Foreskin fibroblast (primary cell): ENCODE data around the genes C19orf53, PALM3 and ADGRL1.

- RRBS = no CpG with 5 or more reads among the region's 2 CpGs
Observed at GRCh38 chr19:13009418-13009729, 14.1 kb downstream of the NFIX start.

GRCh38 chr19:13121297-13121655, 3.2 kb downstream of the NACC1 start:
- RRBS = 39% methylated on average over 2 of the region's 2 CpGs

- RRBS = no CpG with 5 or more reads among the region's 12 CpGs
Observed at GRCh38 chr19:13195743-13196205, 45.6 kb downstream of the IER2 start.

DNA sequence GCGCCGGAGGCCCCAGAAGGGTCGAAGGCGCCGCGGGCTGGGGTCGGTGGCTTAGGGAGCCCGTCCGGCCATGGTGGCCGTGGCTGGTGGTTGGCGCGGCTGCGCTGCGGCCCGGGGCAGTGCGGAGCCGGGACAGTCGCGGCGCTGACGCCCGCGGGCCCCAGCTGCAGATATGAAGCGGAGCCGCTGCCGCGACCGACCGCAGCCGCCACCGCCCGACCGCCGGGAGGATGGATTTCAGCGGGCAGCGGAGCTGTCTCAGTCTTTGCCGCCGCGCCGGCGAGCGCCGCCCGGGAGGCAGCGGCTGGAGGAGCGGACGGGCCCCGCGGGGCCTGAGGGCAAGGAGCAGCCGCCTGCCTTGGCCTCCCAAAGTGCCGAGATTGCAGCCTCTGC, 45.2 kb upstream of the YJU2B start:
- RRBS = no CpG with 5 or more reads among the region's 51 CpGs

DNA sequence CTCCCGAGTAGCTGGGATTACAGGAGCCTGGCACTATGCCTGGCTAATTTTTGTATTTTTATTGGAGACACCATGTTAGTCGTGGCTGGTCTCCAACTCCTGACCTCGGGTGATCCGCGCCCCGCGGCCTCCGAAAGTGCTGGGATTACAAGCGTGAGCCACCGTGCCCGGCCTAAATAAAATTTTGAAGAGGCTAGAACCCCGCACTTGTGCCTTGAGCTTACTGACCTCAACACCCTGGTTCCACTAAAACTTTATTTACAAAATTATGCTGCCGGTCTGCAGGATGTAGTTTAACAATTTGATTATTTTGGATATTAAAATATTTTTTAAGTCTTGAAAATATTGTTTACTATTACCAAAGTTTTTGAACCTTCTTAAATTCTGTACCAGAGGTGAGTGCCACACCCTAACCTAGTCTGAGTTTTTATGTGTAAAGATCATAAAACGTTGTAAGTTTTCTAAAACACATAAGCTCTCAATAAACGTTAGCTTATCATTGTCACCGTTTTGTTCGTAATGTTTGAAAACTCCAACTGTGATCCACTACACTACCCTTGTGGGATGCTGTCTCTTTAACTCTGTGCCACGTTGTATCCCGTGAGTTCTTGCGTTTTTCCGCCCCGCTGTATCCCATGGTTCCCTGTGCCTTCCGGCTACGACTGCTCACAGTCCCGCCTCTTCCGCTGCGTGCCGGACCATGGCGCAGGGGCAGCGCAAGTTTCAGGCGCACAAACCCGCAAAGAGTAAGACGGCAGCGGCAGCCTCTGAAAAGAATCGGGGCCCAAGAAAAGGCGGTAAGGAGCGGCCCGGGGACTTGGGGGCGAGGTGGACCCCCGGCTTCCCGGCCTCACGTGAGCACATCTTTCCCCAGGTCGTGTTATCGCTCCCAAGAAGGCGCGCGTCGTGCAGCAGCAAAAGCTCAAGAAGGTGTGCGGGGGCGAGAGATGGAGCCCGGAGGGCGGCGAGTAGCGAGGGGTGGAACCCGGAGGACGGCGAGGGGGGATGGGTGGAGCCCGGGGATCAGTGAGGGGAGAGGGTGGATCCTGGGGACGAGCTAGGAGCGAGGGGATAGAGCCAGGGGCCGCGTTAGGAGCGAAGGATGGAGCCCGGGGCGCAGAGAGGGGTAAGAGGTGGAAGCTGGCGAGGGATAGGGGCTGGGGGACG, at the start of gene C19orf53:
C19orf53 (plus strand) TSS at position 679 of the 1,167 bp plus-strand sequence.
- RRBS = 6% methylated on average over 24 of the region's 67 CpGs

- RRBS = no CpG with 5 or more reads among the region's 6 CpGs
Observed at GRCh38 chr19:13778094-13778544, 3.9 kb downstream of the C19orf53 start.

DNA sequence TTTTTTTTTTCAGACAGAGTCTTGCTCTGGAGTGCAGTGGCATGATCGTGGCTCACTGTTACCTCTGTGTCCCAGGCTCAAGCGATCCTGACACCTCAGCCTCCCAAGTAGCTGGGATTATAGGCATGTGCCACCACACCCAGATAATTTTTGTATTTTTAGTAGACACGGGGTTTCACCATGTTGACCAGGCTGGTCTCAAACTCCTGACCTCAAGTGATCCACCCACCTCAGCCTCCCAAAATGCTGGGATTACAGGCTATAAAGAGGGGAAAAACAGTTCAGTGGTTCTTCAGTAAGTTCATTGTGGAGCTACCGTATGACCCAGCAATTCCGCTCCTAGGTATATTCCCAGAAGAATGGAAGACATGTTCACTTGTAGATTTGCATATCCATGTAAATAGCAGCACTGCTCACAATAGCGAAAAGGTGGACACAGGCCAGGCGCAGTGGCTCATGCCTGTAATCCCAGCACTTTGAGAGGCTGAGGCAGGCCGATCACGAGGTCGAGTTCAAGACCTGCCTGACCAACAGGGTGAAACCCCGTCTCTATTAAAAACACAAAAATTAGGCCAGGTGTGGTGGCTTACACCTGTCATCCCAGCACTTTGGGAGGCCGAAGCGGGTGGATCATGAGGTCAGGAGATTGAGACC, 5.5 kb downstream of the C19orf53 start:
- RRBS = no CpG with 5 or more reads among the region's 13 CpGs

DNA sequence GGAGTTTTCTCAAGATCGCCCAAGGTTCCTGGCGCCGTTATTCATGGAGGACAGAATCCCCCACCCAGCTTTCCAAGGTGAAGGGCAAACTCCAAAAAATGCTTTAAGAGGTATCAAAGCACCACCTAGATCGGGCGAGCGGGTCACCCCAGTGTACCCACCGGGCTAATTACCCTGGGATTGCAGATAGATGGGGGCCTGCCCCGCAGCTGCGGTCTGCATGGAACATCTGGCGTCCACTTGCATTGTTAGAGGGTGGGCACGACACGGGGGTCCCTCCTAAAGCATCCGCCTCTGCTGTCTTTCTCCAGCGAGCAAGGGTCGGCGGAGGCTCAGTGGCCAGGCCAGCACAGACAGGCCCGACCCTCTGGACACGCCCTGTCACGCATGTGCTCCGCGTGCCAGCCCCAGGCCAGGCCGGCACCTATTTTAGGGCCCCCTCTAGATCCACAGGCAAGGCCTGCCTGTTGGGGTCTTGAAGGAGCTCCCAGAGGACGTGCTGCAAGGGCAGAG, 35.9 kb upstream of the NANOS3 start:
- RRBS = no CpG with 5 or more reads among the region's 23 CpGs

DNA sequence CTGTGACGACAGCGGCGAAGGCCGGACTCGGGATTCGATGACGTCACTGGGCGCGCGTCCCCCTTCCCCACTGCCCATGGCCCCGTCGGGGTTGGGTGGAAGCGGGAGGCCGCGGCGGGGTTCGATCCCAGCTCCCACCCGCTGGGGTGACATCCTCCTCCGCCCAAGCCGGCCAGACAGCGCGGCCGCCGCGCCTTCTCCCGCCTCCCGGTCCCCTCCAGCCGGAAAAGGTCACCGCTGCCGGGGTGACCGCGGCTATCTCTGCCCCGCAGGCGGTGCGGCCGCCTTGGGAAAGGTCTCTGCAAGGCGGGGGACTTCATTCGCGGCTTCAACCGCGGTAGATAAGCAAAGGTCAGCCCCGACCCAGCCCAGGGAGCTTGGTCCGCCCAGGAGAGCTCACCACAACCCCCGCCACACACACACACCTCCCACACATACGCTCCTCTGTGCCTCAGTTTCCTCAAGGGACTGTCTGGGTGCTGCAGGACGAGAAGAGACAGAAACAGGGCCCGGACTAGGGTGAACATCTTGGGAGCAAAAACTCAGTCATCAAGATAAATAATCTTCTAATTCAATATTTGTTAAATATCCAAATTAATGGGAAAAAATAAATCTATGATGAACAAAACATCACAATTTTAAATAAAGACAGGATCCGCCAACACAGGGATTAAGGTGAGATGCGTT, 892 bp upstream of the RFX1 start:
- RRBS = 2% methylated on average over 8 of the region's 49 CpGs

GRCh38 chr19:14053896-14055038, 7.6 kb downstream of the PALM3 start:
- RRBS = no CpG with 5 or more reads among the region's 20 CpGs

DNA sequence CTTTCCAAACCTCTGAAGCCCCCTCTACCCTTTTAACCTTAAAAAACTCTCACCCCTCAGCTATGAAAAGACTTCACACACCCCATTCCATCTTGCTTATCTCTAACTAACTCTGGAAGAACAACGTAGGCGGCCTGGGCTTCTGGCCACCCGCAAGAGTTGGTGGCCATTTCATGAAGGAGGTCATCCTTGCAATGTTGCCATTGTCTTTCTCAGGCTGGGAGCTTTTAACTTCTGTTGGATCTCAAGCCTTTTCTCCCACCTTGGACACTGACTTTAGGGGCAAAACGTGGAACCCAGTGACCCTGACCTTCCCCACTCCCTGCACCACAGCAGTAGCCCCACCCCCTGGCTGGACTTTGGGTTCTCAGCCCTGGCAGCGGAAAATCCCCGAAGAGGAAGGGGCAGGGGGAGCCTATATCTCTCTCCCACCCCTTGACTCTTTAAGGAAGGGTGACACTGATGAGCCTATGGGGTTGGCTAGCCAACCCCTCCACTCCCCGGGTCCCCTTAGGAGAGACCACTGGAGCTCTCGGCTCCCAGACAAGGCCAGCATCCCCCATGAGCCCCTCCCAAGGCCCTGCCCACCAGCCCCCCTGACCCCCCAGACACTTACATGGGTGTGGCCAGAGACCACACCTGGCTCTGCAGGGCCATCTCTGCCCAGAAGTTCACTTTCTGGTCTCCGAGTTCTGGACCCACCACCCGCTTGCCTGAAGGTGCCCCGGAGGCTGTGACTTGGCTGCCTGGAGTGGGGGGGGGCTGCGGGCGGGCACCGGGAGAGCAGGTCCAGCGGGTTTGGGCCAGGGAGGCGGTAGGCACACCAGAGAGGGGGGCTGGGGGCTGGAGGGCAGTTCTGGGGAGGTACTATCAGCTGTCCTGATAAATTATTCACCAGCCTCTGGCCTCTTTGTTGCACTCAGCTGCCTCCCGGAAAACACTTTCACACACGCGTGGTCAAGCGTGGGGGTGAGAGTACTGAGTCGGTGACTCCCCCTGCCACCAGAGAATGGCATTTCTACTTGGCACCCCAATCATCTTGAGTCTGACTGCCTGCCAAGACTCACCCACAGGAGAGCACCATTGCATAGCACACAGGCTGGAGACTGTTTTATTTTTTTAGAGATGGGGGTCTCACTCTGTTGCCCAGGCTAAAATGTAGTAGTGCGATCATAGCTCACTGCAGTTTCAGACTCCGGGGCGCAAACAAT, at the start of gene PALM3:
PALM3 (minus strand) TSS at position 753 of the 1,211 bp plus-strand sequence.
- RRBS = 59% methylated on average over 4 of the region's 24 CpGs

- RRBS = 2% methylated on average over 44 of the region's 107 CpGs
Observed at GRCh38 chr19:14073262-14073939, 815 bp downstream of the MISP3 start.

GRCh38 chr19:14080523-14081767, 4.6 kb downstream of the C19orf67 start:
- RRBS = 1% methylated on average over 16 of the region's 60 CpGs

GRCh38 chr19:14089726-14090612, 4.4 kb upstream of the C19orf67 start:
- RRBS = 2% methylated on average over 92 of the region's 145 CpGs

DNA sequence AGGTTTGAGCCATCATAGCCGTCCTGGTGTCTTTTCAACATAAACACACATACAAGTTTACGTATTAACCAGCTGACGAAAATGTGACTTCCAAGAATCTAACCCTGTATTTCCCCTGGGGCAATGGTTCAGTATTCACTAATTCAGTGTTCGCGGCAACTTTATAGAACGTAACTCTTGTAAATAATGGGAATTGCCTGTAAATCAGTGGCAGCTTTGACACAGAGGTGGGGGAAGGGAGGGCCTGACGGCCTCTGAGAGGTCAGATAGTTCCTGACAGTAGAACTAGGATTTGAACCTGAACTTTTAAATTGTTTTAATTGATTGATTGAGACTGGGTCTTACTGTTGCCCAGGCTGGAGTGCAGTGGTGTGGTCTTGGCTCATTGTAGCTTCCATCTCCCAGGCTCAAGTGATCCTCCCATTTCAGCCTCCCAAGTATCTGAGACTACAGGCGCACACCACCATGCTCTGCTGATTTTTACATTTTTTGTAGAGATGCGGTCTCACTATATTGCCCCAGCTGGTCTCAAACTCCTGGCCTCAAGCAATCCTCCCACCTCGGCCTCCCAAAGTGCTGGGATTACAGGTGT, 7.8 kb upstream of the PRKACA start:
- RRBS = no CpG with 5 or more reads among the region's 10 CpGs

DNA sequence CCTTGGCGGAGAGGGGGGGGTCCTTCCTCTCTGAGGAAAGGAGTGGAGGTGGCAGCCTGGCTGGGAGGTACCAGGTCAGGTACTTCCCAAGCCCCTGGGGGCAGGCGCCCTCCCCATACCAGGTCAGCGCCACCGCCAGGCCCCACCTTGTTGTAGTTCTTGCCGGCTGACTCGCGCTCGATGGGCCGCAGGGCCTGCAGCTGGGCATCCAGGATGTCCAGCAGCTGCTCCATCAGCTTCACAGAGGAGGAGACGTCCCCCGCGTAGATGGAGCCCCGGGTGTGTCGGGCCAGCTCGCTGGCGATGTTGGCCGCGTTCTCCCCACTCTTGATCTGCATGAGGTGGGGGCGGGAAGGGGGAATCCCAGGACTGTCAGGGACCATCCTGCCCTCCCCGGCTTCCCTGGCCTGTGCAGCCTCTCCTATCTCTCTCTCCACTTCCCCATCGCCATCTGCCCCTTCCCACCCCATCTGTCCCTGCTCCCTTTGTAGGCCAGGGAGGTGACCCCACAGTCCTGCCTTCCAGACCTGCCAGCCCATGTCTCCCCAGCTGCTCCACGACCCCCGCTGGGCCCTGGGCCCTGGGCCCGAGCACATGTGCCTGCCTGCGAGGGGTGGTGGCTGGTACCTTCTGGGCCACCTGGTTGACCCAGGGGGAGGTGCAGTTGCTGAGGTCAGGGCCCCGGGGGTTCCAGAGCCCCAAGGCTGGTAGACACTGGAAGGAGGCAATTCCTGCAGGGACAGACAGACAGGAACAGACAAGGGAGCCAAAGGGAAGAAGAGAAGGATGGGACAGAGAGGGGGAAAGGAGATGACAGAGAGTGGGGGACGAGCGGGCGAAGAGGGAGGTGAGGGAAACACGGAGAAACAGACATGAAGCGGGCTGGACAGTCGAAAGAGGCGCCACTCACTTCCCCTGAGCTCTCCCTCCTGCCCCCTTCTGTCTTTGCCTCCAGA, 23.9 kb upstream of the ASF1B start:
- RRBS = 69% methylated on average over 10 of the region's 33 CpGs

DNA sequence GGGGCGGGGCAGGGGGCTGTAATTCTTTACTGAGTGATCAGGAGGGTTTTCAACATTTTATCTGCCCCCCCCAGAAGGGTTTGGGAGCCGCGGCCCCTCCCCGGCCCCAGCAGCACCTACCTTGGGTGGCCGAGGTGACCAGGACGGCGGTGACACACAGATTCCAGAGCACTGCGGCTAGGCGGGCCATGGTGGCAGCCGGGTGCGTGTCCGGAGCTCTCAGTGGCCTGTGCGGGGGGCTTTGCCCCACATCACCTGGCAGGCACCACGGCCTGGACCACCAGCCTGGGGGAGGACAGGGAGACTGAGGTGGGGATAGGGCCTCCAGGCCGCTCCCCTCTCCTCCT, 22.6 kb downstream of the ADGRL1 start:
- RRBS = 100% methylated on average over 3 of the region's 15 CpGs

DNA sequence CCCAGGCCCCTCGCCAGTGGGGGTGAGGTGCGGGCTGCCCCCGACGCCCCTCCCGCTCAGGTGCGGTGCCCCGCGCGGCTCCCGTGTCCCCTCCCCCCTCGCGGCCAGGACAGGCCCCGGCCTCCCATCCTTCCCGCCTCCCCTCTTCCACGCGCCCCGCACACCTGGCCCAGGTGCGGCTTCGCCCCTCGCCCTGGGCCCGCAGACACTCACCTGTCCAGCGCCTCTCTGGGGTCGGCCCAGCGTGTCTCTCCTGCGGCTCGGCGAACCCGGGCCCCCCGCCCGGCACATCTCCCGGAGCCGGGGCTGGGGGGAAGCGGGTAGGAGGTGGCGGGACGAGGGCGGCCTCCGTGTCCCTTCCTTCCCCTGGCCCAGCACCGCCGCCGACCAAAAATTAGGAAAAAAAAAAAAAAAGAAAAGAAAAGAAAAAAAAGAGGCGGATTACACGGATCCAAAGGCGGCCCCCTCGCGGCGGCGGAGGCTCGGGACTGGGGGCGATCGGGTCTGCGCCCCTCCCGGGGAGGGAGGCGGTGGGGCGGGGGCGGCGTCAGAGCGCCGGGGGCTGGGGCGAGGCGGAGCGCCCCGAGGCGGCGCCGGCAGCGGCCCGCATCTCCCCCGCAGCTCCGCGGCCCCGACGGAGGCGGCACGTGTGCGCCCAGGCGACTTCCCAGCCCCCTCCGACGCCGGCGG, at the start of gene ADGRL1:
ADGRL1 (minus strand) TSS at position 398 of the 690 bp plus-strand sequence.
- RRBS = 4% methylated on average over 5 of the region's 80 CpGs

DNA sequence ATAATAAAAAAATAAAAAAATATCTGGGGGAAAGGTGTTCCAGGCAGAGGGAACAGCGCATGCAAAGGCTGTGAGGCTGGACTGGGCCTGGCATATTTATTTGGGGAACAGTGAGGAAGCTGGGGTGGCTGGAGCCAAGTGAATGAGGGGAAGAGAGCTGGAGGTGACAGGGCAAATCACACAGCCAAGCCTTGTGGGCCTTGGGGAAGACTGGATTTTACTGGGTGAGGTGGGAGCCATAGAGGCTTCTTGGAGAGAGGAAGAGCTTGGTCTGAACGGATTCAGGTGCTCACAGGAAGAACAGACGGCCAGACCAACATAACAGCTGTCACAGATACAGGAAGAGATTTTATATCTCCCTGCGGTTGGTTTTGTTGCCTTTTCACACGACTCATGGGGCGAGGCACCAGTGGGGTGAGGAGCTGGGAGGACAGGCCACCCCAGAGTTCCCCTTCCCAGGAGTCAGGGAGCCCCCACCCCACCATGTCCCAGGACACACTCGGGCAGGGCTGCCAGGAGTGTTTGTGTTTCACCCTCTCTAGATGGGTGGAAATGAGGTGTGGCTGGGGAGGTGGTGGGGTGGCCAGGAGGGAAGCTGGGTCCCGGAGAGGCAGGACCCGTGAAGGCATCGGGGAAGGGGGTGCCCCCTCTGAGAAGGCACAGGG, 25.5 kb upstream of the ADGRE5 start:
- RRBS = no CpG with 5 or more reads among the region's 10 CpGs

DNA sequence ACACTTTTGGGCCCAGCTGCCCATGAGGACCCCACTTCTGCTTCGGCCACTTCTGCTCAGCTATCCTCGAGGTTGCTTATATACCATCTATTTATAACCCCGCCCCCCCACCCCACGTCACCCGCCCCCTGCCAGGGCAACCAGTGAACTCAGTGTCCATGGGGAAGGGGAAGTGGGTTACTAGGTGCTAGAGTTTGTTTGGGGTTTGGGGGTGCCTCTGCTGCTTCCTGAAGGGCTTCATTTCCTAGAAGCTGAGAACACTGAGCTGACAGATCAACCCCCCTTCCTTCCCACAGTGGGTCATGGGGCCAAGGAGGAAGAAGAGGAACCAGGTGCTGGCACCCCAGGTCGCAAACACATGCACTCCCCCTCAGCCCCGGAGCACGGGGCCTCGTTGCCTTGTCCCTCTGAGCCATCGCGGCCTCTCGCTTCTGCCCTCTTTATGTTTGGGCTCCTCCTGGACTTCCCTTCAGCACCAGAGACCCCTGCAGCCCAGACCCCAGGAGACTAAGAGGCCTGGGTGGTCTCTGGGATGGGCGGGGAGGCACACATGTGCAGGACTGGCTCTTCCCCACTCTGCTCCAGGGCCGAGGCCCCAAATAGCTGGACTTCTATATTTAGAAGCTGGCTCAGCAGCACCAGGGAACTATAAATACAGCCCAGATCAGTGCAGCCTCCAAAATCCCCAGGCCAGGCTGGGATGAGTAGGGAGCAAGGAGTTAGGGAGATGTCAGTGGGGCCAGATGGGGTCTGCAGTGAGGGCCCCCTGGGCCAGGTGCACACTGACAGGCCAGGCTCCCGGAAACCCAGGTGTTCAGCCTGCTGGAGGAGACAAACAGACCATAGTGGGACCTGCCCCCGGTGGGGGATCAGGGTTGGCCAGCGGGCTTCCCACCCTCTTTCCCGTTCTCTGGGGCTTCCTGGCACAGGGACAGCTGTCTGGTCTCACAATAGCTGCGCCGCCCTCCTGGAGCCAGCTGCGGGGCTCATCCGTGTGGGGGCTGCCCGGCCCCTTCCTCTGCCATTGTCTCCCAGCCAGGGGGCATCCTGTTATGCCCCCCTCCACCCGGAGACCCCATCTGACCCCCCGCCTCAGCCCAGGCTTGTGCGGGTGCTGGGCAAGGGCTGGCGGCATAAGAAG, 5.7 kb upstream of the ADGRE5 start:
- RRBS = 17% methylated on average over 7 of the region's 27 CpGs